ENCODE results near the genes KATNA1 and NUP43.

- PRO-cap, 3 experiments, result no peak in any of the 3 experiments
- RAMPAGE, long total RNA, 2 experiments, result no peak in any of the 2 experiments
- RRBS, result no CpG with 5 or more reads among the region's 11 CpGs
Measured at GRCh38 chr6:148211695-148212230, 130.9 kb upstream of the SASH1 start.

DNA sequence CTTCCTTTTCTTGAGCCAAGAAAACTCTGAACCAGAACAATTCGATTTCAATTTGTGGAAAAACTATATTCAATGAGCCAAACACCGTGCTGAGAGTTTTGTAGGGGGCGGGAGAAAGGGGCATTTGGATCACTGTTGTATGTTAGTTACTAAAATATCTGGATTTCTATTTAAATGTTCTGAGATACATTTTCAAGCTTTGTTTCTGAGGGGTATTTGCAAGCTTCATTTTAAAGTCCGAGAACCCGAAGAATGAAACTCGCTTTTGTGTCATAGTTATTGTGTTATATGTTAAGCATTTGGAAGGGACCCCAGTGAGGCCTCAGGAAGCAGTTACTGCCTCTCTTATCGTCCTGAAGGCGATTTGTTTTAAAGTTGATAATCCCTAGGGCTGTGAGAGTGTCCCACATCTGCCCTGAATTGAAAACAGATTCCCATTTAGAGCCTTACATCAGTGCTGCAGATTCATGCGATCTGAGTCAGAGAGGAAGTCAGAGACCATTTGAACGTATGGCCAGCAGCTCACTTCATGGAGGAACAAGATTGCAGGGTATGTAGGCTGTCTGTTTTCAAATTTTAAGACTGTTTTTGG, 70.7 kb upstream of the SASH1 start:
- PRO-cap, 3 experiments, result peak in 1 of 3 experiments; most common minus-strand start position 422 of the sequence (in 1)
- RAMPAGE, long total RNA, 2 experiments, result no peak in any of the 2 experiments
- RRBS, result no CpG with 5 or more reads among the region's 10 CpGs

GRCh38 chr6:148388412-148389037, 45.9 kb downstream of the SASH1 start:
- PRO-cap, 3 experiments, result no peak in any of the 3 experiments
- RAMPAGE, long total RNA, 2 experiments, result no peak in any of the 2 experiments
- RRBS, result no CpG with 5 or more reads among the region's 5 CpGs

DNA sequence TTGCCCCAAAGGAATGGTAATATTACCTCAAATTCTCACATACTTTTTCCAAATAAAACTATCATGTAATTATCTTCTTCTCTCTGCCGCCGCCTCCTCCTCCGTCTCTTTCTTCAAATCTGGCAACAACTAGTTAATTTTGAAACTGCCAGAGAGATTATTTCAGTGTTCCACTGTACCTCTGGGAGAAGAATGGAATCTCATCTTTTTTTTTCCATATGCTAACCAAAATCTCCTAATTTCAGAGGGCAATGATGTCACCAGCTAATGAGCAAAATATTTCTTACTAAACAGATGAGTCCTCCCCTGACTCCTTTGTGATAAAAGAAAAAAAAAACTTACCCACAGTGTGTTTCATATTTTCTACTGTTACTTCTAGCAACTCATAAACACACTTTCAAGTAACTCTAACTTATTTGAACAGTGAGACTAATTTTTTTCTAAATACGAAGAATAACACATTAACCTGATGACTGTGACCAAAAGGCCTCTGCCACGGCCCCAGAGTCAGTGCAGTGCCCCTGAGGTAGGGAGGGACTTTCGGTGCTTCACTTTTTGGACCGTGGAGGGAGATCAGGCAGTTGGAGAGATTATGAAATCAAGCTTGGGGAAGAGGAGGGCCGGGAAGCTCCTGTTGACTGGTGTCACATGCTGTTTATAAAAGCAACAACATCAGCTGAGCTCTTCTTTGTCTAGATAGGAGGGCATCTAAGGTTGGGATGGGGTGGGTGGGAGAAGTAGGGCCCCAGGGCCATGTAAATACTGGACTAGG, 159.6 kb downstream of the SASH1 start:
- PRO-cap, 3 experiments, result peak in 3 of 3 experiments; most common plus-strand start position 691 of the sequence (in 1); most common minus-strand start position 317 of the sequence (in 3)
- RAMPAGE, long total RNA, 2 experiments, result no peak in any of the 2 experiments
- RRBS, result no CpG with 5 or more reads among the region's 8 CpGs

GRCh38 chr6:148503147-148503875, 160.7 kb downstream of the SASH1 start:
- PRO-cap, 3 experiments, result no peak in any of the 3 experiments
- RAMPAGE, long total RNA, 2 experiments, result no peak in any of the 2 experiments
- RRBS, result no CpG with 5 or more reads among the region's 8 CpGs

GRCh38 chr6:148509078-148509391, 166.4 kb downstream of the SASH1 start:
- PRO-cap, 3 experiments, result peak in 1 of 3 experiments; most common plus-strand start chr6:148509272 (in 1); most common minus-strand start chr6:148509284 (in 1)
- RAMPAGE, long total RNA, 2 experiments, result no peak in any of the 2 experiments
- RRBS, result no CpG with 5 or more reads among the region's 4 CpGs

DNA sequence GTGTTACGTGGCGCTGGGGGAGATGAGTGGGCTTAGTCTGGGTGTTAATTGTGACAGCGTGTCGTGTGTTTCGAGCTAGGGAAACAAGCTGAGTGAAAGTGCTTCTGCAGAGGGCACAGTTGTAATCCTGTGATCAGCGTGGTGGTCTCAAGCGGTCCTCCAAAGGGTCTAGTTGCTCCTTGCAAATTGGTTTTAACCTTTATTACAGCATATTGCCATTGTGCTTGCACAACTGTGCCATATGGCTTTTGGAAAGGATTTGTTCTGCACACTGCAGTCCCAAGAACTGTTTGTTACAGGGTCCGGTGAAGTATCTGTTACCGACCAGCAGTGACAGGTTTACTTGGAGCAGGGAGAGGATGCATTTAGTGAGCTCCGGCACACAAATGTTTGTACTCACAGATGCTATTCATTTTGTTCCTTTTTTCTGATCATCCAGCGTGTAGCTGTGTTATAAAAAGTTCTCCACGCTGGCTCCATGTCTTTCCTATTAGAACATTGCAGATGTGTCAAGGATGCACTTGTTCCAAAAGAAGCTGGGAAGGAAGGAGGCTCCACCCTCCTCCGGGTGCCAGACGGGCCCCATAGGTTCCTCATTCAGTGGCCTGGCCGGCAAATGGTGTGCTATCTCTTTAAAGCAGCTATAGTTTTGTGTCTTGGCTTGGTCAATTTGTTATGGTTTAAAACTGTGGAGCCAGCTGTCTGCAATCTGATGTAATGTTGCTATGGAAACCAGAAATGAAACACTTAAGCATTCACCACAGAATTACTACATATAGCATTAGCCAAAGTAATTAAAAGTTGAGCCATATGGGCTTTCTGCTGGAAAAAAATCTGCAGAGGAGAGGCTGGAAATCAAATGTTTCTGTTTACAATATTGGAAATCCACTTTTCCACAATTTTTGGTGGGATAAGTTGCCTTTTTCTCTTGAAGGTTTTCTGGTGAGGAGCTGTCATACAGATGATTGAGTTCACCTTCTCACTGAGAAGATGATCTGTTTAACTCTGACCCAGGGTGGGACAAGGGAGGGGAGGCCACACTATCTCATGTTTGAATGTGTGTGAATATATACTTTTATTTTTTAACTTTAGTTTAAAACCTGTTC, 167.1 kb downstream of the SASH1 start:
- PRO-cap, 3 experiments, result peak in 3 of 3 experiments; most common plus-strand start position 596 of the sequence (in 3); most common minus-strand start position 288 of the sequence (in 3)
- RAMPAGE, long total RNA, 2 experiments, result no peak in any of the 2 experiments
- RRBS, result 63% methylated on average over 3 of the region's 15 CpGs

DNA sequence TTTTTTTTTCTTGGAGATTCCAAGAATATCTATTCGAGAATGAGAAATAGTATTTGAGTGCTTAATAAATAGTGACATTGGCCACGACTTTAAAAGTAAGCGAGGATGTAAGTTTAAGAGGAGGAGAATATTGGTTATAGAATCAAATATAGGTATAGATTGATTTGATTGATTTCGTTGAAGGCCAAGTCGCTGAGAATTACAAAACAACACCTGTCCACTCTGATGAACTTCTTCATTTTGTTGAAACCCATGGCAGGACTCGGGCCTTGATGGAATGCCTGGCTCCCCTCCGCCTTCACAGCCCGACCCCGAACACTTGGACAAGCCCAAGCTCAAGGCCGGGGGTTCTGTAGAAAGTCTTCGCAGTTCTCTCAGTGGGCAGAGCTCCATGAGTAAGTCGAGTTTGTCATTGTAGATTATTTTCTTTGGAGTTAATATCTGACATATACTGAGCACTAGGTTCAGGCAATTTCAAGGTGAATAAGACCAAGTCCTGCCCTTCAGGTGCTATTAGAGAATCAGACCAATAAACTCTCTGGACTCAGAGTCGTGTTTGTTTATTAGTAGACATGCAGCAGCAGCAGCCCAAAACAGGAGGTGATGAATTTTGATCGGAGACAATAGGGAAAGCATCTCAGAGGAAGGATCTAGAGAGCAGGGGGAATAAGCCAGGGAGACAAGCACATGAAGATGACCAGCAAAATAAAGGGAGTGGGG, 188.8 kb downstream of the SASH1 start:
- PRO-cap, 3 experiments, result no peak in any of the 3 experiments
- RAMPAGE, long total RNA, 2 experiments, result no peak in any of the 2 experiments
- RRBS, result no CpG with 5 or more reads among the region's 14 CpGs

DNA sequence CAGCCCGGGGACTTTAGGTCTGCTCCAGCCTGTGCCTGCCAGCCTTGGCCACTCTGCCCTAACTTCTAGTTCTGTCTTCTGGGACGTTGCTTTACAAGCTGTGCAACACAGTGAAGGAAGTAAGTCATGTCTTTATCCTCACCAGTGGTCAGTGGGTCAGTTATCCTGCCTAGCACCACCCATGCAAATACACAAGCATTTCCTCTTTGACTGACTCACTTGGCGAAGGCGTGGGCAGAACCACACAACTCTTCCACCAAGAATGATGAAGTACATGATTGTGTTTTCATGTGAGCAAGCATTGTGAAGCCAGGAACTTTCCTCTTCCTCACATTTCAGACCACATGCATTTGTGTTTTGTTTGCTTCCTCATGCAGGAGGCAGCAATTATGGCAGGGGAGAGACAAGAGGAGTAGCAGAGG, 180.5 kb upstream of the UST start:
- PRO-cap, 3 experiments, result peak in 1 of 3 experiments; most common plus-strand start position 218 of the sequence (in 1)
- RAMPAGE, long total RNA, 2 experiments, result no peak in any of the 2 experiments
- RRBS, result no CpG with 5 or more reads among the region's 4 CpGs

DNA sequence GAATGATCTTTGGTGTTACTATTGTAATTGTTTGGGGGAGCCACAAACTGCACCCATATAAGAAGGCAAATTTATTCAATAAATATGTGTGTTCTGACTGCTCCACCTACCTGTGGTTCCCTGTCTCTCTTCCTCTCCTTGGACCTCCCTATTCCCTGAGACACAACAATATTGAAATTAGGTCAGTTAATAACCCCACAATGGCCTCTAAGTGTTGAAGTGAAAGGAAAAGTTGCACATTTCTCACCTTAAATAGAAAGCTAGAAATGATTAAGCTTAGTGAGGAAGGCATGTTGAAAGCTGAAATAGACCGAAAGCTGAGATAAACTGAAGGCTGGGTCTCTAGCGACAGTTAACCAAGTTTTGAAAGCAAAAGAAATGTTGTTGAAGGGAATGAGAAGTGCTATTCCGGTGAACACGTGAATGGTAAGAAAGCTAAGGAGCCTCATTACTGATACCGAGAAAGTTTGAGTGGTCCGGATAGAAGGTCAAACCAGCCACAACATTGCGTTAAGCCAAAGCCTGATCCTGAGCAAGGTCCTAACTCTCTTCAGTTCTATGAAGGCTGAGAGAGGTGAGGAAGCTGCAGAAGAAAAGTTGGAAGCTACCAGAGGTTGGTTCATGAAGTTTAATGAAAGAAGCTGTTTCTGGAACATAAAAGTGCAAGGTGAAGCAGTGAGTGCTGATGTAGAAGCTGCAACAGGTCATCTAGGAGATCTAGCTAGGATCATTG, 34.2 kb downstream of the UST start:
- PRO-cap, 3 experiments, result no peak in any of the 3 experiments
- RAMPAGE, long total RNA, 2 experiments, result no peak in any of the 2 experiments
- RRBS, result 73% methylated on average over 2 of the region's 7 CpGs

DNA sequence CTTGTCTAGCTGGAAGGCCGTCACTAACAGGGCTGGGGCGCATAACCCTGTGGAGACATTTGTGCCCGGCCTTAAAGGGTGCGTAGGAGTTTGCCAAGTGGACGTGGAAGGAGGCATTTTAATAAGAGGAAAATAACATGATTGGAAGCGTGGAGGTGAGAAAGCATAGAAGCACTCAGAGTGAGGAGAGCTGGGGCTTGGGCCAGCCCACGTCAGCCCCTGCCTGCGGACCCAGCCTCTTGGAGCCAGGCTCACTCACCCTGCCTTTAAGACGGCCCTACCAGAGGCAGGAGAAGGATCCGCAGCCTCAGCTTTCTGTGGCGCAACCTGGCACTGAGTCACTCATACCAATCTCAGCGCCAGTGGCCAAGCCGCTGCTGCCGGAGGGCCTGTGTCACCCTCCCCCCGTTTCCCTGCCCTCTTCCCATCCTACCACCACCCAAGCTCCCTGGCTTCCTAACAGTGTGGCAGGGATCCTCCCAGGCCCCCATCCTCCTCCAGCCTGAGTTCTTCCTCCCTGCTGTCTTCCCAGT, 285.1 kb downstream of the UST start:
- PRO-cap, 3 experiments, result no peak in any of the 3 experiments
- RAMPAGE, long total RNA, 2 experiments, result no peak in any of the 2 experiments
- RRBS, result no CpG with 5 or more reads among the region's 15 CpGs

GRCh38 chr6:149331057-149332275, 14.0 kb downstream of the TAB2 start:
- PRO-cap, 3 experiments, result no peak in any of the 3 experiments
- RAMPAGE, long total RNA, 2 experiments, result no peak in any of the 2 experiments
- RRBS, result no CpG with 5 or more reads among the region's 4 CpGs

DNA sequence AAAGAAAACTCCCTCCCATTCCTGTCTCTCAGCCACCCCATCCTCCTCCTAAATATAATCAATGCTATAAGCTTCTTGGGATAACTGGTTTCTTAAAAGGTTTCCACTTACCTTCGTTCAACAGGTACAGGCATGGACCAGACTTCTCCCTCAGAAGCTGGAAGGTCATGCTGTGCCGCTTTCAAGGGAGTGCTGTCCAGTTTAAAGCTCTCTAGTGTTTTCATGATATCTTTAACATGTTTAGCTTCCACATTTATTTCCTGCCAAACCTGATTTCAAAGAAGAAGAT, 15.9 kb downstream of the KATNA1 start:
- PRO-cap, 3 experiments, result no peak in any of the 3 experiments
- RAMPAGE, long total RNA, 2 experiments, result no peak in any of the 2 experiments
- RRBS, result no CpG with 5 or more reads among the region's 2 CpGs

- PRO-cap, 3 experiments, result peak in 3 of 3 experiments; most common plus-strand start chr6:149648803 (in 2); most common minus-strand start chr6:149648630 (in 2)
- RAMPAGE, long total RNA, 2 experiments, result start-site peak on the minus strand in 2 of 2 experiments, at chr6:149648489-149648771 at its widest, 44 to 1,208 reads per replicate
- RRBS, result 1% methylated on average over 35 of the region's 75 CpGs
Measured at GRCh38 chr6:149647942-149649059, at the start of gene KATNA1. KATNA1 (minus strand) TSS chr6:149648714.

DNA sequence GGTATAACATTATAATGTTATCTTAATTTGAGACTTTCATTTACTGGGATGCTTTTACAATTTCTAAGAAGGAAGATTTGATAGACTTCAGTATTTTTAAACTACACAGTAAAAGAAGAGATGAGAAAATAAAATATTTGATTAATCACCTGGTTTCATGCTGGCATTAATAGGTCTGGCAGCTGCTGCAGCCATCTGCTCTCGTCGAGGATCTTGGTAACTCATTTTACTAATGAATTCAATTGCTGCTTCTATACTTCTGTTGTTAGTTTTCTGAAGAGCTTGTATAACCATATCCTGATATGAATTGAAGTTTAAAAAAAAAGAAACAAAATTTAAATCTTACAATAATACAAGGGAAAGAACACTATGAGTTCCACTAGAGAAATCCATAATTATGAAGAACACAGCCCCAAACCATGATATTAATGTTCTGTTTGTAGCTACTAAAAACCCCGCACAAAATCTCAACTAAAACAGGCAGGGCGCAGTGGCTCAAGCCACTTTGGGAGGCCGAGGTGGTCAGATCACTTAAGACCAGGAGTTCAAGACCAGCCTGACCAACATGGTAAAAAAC, 22.9 kb downstream of the LATS1 start:
- PRO-cap, 3 experiments, result no peak in any of the 3 experiments
- RAMPAGE, long total RNA, 2 experiments, result no peak in any of the 2 experiments
- RRBS, result no CpG with 5 or more reads among the region's 5 CpGs

DNA sequence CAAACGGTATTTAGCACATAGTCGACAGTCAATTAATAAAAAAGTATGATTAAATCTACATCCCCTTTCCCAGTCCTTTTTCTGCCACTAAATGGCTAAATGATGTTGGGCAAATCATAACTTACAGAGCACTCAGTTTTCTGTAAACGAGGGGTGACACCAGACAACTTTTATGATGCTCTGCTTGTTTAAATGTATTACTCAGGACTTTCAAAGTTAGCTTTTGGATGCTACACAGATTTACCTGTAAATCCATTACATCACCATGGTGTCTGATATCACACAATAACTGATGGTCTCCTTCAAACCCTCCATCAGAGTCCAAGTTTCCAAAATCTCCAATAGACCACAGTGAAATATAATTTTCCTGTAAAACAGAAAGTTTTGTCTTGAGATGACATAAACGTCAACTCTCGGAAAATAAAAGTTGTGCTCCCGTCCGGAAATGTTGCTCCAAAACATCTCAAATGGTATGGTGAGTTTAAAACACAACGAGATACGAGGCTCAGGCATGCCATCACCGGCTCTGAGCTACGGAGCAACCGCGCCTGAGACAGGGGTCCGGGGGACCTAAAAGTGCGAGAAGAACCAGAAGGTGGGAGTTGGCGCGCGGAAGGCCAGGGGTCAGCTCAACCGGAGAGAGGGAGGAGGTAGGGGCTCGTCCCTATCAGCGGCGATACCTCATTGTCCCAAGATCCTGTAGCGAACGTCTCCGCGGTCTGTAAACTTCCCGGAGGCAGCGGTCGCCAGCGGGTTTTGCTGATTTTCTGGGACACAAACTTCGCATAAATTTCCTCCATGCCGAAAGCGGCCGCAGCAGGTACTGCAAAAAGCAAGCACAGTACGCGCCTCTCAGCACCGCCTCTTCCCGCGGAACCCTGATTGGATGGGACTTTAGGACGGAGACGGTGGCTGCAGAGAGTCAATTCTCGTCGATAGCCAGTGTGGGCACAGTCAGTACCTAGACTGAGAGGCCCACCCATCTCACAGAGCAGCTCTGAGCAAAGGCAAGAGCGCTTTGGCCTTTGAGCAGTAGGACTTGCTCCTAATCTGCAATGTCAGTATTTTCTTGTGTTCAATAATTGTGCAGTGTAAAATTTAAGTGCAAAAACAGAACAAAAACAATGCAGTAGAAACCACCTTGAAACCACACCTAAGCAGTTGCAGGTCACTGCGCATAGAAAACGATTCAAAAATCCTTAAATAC, at the start of gene NUP43:
NUP43 (minus strand) TSS at position 834 of the 1,207 bp plus-strand sequence.
- PRO-cap, 3 experiments, result peak in 3 of 3 experiments; most common plus-strand start position 925 of the sequence (in 2); most common minus-strand start position 867 of the sequence (in 3)
- RAMPAGE, long total RNA, 2 experiments, result start-site peak on the minus strand in 2 of 2 experiments, centred at positions 819 to 840 of the sequence, 367 to 615 reads per replicate
- RRBS, result under 1% methylated on average over 19 of the region's 46 CpGs

- PRO-cap, 3 experiments, result no peak in any of the 3 experiments
- RAMPAGE, long total RNA, 2 experiments, result no peak in any of the 2 experiments
- RRBS, result no CpG with 5 or more reads among the region's 7 CpGs
Measured at GRCh38 chr6:149820454-149820975, 43.6 kb downstream of the LRP11 start.

GRCh38 chr6:149925321-149926695, 2.9 kb upstream of the RAET1G start:
- PRO-cap, 3 experiments, result peak in 3 of 3 experiments; most common plus-strand start chr6:149925811 (in 1); most common minus-strand start chr6:149926296 (in 3)
- RAMPAGE, long total RNA, 2 experiments, result no peak in any of the 2 experiments
- RRBS, result 3% methylated on average over 16 of the region's 64 CpGs

- PRO-cap, 3 experiments, result no peak in any of the 3 experiments
- RAMPAGE, long total RNA, 2 experiments, result no peak in any of the 2 experiments
- RRBS, result 2% methylated on average over 15 of the region's 42 CpGs
Measured at GRCh38 chr6:149990758-149991321, 27.1 kb downstream of the ULBP1 start.

- PRO-cap, 3 experiments, result peak in 3 of 3 experiments; most common plus-strand start chr6:150115788 (in 2)
- RAMPAGE, long total RNA, 2 experiments, result start-site peak on the plus strand in 2 of 2 experiments, at chr6:150115736-150115821 at its widest, 5 to 6 reads per replicate
- RRBS, result 54% methylated on average over 3 of the region's 4 CpGs
Measured at GRCh38 chr6:150115654-150115887, 27.3 kb upstream of the PPP1R14C start.